Temporal lobe (tissue), 2 donors: ENCODE measurements around a stretch of chr18.

GRCh38 chr18:80116435-80116988 is 7.5 kb downstream of the ADNP2 start:
- RAMPAGE, long total RNA = no peak

GRCh38 chr18:80135810-80136898 is 27.1 kb downstream of the ADNP2 start:
- RAMPAGE, long total RNA = no peak

DNA sequence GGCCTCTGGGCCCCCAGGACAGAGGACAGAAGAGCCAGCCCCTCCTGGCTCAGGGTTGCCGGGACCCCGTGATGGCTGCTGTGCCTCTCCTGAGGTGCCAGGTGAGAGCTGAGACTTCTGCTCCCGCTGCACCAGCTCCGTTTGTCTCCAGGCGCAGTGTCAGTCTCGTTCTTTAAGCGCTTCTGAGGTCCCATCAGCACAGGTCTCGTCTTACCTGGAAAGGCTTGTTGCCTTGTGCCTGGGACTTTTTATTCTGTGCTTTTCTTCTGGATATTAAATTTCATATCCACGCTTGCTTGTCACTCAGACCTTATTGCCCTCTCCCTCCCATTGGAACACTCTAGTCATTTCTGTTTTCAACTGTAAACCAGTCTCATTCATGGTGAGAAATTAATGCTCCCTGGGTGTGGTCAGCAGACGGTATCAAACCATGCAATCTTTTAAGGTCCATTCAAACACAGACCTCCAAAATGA is 39.9 kb downstream of the ADNP2 start:
- RAMPAGE, long total RNA = no peak